ENCODE results near the gene ACOT4.

DNA sequence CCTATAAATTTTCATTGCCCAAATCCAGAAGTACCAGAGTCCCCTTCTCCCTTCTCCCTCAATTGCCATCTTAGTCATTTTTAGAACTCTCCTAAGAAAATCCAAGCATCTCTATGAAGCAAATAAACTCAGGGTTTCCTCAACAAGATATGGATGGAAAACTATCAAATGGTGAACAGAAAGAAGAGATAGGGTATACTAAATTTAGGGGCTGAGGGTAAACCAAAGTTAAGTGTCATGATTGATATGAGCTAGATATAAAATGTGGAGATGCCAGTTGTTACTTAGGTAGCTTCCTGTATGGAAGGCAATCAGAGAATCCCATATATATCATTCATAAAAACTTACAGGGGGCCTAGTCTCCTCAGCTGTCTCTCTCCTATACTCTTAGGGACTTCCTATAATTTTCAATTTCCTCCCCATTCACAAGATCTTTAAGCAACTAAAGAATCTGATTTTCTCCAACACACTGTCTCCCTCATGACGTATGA is 217.9 kb downstream of the DPF3 start:
- PRO-cap = no peak
- RAMPAGE, long total RNA = no peak

DNA sequence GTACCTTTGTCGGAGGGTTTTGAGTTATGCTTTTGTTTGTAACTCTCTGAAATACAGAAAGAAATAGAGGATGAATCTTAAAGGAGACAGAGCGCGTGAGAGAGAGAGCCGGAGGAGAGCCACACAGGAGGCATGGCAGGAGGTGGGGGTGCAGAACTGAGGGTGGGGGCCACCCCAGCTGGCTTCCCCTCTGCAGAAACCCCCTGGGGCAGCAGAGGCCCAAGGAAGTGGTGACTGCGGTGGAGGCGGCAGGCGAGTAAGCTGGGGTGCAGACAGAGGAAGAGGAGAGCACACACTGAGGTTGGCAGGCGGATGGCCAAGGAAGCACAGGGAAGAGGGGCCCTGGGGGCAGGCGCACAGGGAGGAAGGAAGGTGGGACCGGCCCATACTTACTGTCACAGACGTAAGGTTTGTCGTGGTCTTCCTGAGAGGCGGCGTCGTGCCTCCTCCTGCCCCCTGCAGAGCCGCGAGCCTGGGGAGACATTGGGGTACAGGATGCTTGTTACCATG is 179.8 kb downstream of the DPF3 start:
- PRO-cap = no peak
- RAMPAGE, long total RNA = no peak

- PRO-cap = no peak
- RAMPAGE, long total RNA = no peak
Observed at GRCh38 chr14:72714700-72715141, 179.2 kb downstream of the DPF3 start.

- PRO-cap = no peak
- RAMPAGE, long total RNA = no peak
Observed at GRCh38 chr14:72715142-72715657, 178.7 kb downstream of the DPF3 start.

DNA sequence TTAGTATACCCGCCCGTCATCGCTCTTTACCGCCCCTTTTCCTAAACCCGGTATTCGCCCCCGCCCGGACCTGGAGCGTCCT is 147 bp upstream of the NUMB start:
- PRO-cap = no peak
- RAMPAGE, long total RNA = no peak

DNA sequence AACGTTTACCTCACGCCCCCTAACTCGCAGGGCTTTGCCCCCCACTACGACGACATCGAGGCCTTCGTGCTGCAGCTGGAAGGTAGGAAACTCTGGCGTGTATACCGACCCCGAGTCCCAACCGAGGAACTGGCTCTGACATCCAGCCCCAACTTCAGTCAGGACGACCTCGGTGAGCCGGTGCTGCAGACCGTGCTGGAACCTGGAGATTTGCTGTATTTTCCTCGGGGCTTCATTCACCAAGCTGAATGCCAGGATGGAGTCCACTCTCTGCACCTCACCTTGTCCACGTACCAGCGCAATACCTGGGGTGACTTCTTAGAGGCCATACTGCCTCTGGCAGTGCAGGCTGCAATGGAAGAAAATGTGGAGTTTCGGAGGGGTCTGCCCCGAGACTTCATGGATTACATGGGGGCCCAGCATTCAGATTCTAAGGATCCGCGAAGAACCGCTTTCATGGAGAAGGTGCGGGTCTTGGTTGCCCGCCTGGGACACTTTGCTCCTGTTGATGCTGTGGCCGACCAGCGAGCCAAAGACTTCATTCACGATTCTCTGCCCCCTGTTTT is 1.3 kb downstream of the RIOX1 start:
- PRO-cap = no peak
- RAMPAGE, long total RNA = no peak

GRCh38 chr14:73549891-73550480 is 8.8 kb downstream of the HEATR4 start:
- PRO-cap = no peak
- RAMPAGE, long total RNA = no peak

- PRO-cap = no peak
- RAMPAGE, long total RNA = no peak
Observed at GRCh38 chr14:73568627-73568880, 459 bp upstream of the ACOT2 start.

GRCh38 chr14:73591573-73592657 is at the start of gene ACOT4:
Gene ACOT4 (plus strand): TSS chr14:73591873.
- PRO-cap = no peak
- RAMPAGE, long total RNA = no peak

GRCh38 chr14:73634199-73634745 is 10.5 kb upstream of the DNAL1 start:
- PRO-cap = no peak
- RAMPAGE, long total RNA = no peak

- PRO-cap = no peak
- RAMPAGE, long total RNA = no peak
Observed at GRCh38 chr14:73712325-73713016, 1.7 kb downstream of the PNMA1 start.

DNA sequence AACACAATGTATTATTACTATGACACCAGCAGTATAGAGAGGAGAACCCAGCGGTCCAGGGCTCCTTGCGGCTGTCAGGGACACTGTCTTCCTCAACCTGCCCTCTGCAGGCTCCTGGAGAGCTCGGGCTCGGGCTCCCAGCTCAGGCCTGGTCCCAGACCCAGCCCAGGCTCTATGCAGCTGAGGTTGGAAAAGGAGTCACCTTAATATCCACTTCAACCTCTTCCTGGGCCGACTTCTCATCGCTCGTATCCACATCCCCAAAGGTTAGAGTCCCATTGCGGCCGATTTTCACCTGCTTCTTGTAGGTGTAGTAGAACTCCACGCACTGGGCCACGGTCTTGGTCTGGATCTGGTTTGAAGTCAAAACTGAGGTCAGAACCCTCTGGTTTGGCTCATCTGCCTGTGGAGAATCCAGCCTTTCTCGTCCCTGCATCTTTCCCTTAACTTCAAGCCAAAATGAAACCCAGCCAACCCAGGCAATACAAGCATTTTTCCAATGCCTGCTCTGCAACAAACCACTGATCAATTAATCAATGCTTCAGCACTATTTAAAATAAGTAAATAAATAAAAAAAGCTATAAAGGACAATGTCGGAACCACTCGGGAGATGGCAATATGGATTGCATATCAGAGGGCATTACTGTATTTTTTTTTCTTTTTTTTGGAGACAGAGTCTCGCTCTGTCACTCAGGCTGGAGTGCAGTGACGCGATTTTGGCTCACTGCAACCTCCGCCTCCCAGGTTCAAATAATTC is 8.5 kb upstream of the PNMA1 start:
- PRO-cap = no peak
- RAMPAGE, long total RNA = no peak

DNA sequence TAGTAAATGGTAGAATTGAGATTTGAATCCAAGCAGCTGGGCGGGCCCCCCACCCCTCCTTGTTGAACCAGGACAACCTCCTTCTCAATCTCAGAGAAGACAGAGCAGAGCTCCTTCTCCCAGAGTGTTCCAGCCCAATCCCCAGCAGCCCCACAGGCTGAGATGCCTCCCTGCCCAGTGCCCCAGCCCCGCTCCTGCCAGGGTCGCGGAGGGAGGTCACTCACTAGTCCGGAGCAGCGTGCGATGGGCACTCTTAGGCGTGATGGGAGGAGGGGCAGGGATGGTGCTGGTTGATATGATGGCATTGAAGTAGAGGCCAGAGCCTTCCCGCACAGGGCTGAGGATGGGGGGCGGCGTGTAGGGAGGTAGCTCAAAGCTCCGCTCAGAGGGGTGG is 15.2 kb upstream of the PNMA1 start:
- PRO-cap = no peak
- RAMPAGE, long total RNA = no peak

- PRO-cap = no peak
- RAMPAGE, long total RNA = no peak
Observed at GRCh38 chr14:73753885-73754816, 6.0 kb downstream of the MIDEAS start.

GRCh38 chr14:73836560-73837333 is 14.9 kb upstream of the PTGR2 start:
- PRO-cap = no peak
- RAMPAGE, long total RNA = no peak

DNA sequence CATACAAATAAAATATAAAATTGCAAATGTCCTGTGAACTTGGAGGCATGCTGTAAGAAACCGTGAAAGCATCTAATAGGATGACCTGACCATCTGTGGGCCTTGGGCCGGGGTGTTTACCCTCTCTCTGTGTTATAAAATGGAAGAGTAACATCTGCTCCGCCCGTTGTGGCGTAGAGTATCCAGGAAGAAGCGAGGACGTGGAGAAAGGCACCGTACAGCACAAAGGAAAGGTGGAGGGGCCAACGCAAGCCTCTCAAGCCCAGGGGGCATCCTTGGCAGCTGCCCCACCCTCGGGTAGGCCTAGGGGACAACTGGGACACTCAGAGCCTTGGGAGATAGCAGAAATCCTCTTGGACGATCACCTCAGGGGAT is 26.1 kb downstream of the VSX2 start:
- PRO-cap = no peak
- RAMPAGE, long total RNA = no peak

GRCh38 chr14:74283448-74283734 is 19.3 kb downstream of the ABCD4 start:
- PRO-cap = no peak
- RAMPAGE, long total RNA = no peak

DNA sequence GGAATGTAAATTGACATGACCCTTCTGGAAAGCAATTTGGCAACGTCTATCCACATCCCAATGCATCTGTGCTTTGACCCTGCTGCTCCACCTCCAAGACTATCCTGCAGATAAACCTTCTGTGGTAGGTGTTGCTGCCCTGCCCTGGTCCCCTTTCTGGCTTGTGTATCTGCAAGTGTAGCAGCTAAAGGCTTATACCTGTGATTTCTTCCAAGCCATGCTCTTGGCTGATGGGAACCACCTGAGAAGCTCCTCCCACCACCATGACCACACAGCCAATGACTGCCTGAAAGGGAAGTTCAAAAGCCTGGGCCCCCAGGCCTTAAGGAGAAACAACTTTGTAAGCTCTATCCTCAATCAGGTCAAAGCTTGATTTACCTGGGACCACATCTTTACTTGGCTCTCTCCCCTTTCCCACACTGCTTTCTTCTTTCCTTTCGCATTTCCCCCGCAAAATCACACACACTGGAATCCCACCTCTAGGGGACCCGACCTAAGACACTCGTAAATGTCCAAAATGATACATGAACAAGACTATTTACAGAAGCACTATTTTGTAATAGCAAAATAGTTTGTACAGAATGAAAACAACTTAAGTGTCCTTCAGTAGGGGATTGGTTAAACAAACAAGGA is 49.1 kb downstream of the LTBP2 start:
- PRO-cap = no peak
- RAMPAGE, long total RNA = no peak

DNA sequence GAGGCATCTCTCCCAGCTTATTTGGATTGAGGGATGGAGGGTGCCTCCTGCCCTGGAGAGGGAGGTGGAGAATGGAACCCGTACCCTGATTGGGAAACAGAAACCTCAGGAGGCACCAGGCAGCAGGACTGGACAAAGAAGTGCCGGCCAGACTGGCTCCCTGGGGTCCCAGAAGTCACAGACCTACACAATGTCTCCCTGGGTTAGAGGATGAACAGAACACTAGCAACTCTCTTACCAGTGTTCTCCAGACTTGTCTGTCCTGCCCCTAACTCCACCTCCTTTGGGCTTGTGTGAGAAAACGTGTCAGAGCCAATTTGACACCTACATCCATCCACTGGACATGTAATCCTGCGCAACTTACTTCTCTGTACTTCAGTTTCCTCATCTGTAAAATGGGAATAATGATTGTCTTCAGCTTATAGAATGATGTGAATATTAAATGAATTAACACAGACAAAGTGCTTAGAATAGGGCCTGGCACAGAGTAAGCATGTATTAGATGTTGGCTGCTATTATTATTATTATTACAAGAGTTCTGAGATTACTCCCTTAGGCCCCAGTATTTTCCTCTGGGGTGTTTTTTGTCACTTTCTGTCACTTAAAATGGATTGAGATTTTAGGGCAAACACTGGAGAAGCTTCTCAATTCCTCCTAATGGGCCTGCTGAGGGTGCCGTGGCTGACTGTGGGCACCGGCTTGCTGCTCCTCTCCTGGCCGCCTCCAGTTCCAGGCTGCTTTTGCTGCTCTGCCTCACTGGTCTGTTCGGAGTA is 40.9 kb upstream of the LTBP2 start:
- PRO-cap = no peak
- RAMPAGE, long total RNA = no peak

GRCh38 chr14:74809431-74809795 is 46.3 kb downstream of the YLPM1 start:
- PRO-cap = no peak
- RAMPAGE, long total RNA = no peak

Measured in urinary bladder (tissue), 3 donors.